NALM6 (cell line): ENCODE measurements around a stretch of chr5.

GRCh38 chr5:142130134-142130405 is 21.5 kb downstream of the NDFIP1 start:
- PRO-cap = no peak

DNA sequence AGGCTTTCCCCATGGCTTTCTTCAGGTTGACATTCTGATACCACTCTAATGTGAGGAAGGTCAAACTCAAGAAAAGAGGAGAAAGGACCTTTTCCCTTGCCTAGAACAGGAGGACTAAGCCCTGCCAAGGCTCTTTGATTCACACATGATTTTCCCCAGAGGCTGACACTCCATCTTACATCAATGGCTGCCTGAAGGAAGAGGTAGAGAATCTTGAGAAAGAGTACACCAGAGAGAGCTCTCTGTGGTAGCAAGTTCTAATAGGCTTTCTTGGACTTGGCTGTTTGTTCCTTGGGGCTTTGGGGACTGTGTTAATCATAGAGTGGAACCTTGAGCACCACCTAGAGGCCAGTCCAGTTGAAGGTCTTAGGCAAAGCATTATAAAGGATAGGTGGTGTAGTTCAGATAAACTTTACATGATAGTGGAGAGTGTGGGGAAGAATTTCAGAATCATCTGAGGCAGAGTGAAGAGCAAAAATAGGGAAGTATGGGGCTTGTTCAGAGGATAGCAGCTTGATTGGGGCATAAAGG is 36.7 kb downstream of the NDFIP1 start:
- PRO-cap = no peak

DNA sequence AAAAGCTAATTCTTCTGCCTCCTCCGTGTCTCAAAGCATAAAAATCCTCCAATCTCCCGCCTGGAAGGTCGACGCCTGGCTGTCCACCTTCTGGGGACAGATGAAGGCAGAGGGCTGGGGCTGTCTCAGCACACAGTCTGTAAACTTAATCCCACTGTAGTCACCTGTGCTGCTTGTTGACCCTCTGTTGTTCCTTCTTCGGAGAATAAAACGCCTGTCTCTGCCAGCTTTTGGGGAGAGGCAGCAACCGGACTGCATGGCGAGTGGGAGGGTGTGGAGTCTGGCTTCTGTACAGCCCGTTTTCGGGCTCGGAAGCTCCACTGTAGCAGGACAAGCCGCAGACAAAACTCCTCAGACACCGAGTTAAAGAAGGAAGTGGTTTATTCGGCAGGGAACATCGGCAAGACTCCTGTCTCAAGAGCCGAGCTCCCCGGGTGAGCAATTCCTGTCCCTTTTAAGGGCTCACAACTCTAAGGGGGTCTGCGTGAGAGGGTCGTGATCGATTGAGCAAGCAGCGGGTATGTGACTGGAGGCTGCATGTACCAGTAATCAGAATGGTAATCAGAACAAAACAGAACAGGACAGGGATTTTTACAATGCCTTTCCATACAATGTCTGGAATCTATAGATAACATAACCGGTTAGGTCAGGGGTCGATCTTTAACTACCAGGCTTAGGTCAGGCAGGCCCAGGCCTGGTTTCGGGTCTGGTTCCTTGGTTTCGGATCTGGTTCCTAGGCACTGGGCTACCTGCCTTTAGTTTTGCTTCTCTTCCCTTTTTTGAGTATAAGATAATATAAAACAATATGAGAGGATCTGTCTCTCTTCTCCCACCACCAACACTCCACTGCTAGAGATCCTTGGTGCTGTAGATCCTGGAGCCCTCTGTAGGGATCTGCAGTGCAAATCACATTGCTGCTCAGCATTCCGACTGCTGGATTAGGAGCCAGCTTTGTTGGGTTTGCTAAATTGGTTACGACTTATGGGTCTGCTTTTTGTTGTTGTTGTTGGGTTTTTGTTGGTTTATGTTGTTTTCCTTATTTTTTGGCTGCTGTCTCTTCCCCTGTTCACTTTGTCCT is 88.3 kb downstream of the SPRY4 start:
- PRO-cap = no peak

DNA sequence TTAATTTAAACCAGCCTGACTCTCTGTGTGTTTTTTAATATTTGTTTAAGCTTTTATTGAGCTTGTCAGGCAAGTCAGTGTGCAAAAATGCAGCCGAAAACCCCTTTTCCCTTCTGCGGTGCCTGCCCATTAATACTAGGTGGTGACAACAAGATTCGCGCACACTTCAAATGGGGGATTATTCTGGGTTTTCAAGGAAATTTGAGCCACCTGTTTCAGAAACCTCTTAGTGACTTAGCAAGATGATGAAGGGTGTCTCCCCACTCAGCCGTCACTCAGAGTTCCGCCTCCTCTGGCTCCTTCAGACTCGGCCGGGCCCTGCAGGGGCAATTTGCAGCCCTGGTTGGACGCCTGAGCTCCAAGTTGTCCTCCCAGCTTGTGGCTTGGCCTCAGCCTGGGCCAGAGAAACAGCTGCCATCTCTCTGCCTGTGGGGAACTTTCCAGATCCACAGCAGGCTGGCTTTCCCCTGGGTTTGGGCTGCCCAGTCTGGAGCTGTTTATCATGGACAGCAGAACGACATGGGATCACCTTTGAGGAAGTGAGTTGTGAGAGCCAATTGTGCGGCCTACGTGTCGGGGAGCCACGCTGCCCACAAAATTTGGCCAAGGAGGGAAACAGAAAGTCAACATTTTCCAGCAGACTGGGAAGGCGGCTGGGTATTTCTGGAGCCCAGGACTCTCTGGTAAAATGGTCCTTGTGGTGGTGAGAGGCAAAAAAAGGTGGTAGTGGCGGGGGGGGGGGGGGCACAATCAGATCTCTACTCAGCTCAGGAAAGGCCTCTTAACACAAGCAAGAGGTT is 75.8 kb downstream of the SPRY4 start:
- PRO-cap = no peak

- PRO-cap = no peak
These were observed 23.2 kb downstream of the SPRY4 start for GRCh38 chr5:142301752-142301955.

- PRO-cap = no peak
These were observed 1.8 kb downstream of the SPRY4 start for GRCh38 chr5:142322525-142323824.

DNA sequence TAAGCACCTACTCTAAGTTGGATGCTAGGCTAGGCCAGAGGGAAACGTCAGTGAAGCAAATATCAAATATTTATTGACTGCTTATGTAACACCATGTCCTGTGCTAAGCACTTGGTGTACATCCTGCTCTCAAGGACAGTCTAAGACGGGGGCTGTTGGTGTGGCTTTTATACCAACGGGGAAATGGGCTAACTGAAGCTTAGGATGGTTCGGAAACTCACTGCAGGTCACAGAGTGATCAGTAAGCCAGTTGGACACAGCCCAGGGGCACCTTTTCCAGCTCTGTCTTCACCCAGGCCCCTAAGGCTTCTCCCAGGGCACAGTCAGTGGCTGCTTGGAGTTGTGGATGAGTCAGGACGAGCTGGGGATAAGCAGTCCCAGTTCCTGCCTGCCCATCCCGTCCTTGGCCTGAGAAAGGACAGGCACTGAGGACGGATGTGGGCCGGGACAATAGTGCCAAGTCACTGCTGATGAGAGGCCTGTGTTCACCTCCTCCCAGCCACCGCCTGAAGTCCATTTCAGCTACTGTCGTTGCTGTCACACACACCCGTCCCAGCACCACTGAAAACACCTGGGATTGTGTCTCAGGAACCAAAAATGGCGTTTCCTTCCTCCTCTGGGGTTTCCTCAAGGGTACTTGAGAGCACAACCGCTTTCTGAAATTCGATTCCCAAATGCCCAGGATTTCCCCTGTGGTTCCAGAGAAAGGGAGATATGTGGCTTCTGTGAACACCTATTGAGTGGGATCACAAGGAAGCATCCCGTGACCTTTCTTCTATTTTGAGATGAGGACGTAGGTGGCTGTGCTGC is 17.5 kb upstream of the SPRY4 start:
- PRO-cap = no peak

DNA sequence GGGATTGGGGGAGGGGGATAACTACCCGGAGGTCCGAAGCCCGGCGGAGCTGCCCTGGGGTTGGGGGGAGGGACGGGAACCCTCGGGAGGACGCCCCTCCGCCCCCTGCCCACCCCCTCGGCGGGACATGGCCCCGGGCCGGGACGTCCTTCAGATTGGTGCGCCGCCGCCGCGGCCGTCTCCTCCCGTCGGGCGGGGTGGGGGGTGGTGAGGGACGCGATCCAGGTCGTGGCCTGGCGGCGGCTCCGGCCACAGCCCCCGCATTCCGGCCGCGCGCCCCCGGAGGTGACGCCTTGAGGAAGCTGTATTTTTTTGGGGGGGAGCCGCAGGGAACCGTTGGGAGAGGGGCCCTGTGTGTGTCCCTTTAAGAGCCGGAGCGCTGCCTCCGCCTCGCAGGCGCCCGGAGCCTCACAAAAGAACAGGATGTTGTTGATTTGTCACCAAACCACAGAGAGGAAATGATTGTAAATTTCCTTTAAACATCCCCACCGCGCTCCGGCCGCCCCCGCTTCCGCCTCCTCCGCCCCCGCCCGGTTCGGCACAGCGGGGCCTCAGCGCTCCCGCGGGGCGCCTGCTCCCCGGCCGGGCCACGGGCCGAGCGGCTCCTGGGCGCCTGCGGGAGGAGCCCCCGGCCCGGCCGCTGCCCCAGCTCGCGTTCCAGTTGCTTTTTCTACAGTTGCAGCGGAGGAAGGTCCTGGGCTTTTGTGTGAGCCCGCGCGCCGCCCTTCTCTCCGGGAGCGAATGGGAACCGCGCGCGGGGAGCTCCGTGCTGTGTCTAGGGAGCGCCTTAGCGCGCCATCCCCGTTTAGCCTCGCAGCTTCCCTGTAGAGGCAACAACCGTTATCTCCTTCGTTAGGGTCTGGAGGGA is 32.1 kb upstream of the SPRY4 start:
- PRO-cap = unidirectional peak, minus-strand start at position 674 of the sequence

- PRO-cap = no peak
These were observed 39.5 kb upstream of the SPRY4 start for GRCh38 chr5:142364108-142364971.

DNA sequence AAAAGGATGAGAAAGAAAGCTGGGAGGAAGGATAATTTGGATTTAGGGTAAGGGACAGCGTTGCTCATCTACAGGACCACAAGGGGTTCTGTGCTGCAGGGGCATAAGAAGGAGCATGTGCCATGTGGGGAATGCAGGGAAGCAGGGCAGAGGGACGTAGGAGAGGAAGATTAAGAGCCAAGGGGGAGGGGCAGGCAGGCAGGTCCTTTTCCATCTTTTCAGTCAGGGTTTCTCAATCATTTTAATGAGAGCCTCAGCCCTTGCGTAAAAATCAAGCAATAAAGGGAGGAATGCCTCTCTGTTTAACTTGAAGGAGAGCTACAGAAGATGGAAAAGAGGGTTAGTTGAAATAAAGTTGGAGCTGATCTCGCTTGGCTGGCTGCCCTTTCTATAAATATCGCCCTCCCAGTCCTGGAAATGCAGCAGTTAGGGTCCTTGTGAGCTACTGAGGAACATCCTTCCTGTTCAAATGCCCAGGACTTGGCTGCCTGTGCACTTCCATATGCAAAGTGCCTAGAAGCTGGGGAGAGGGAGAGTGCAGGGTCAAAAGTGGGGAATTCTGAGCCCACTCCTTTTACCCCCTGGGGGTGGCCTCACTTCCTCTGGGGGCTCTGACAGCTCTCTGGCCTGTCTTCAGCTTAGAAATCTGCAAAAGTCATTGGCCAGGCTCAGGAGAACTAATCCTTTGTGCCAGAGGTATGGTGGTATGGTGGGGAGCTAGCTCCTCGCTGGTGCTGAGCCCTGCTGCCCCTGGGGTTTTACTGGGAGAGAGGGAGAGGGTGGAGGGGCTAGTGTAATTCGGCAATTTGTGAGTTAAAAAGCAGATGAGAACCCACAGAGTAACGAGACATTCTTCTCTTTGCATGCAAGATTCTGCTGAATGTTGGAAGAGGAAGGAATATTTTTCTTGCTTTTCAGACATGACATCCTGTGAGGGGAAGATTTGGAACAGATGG is 65.2 kb upstream of the SPRY4 start:
- PRO-cap = no peak

DNA sequence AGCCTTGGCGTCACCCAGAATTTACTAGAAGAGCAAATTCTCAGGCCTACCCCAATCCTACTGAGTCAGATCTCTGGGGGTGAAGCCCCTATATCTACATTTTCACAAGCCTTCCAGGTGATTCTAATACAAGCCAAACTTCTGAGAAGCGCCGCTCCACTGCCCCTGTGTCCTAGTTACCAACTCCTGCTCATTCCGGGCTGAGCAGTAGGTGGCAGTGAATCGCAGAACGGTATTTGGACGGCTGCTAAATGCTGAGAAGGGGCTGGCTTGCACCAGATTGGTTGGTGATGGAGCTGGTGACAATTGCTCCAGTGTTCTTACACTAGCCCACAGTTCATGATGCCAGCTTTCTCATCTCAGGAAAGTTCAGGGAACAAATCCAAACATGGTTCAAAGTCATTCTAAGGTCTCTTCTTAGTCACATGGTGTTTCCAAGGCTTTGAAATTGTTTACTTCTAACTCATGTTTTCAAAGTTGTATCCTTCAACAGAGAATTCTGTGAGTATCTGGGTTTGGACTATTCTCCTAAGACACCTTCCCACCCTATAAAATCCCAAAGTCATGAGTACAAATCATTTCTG is 31.1 kb upstream of the FGF1 start:
- PRO-cap = no peak

GRCh38 chr5:142864114-142865256 is 94.3 kb downstream of the ARHGAP26 start:
- PRO-cap = no peak

DNA sequence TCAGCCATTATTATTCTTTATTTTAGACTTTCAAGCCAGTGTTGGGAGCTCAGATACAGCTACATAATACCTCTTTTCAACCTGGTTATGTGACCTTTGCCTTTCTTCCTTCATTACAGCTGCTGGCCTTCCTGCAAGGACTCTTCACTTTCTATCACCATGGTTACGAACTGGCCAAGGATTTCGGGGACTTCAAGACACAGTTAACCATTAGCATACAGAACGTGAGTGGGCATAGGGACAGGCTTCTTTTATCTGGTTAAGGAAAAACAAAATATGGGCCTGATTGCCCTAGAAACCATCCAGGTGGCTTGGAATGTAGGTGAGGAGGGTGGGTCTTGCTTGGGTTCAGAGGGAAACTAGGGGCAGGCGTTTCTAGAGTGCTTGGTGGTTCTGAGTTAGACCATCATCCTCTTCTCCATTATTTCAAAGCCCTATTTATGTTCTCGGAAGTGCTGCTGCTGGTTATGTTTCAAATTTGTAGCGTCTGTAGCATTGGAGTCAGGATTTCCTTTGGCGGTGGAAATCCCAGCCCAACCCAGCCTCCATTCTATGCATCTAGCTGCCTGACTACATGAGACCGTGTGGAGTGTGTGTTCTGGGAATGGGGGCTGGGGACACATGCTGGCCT is 131.8 kb downstream of the ARHGAP26 start:
- PRO-cap = no peak

- PRO-cap = no peak
These were observed 150.7 kb downstream of the ARHGAP26 start for GRCh38 chr5:142920852-142921202.

DNA sequence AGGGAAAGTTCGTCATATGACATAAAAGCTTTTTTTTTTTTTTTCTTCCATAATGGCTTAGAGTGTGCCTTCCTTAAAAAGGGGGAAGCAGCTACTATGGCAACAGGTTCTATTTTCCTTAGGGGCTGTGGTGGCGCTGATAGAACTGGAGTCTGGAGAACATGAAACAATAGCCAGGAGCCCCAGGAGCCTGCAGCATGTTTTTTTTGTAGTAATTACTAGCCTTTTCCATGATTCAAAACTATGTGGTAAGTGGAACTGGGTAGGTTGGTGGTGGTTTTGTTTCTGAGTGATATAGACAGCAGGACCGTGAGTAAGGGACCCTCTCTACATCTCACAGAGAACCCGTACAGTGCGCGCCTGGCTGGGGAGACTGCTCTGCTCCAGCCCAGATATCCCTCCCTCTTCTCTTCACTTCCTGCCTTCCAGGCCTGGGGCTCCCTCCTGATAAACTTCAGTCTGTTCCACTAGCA is 301.6 kb downstream of the NR3C1 start:
- PRO-cap = no peak

DNA sequence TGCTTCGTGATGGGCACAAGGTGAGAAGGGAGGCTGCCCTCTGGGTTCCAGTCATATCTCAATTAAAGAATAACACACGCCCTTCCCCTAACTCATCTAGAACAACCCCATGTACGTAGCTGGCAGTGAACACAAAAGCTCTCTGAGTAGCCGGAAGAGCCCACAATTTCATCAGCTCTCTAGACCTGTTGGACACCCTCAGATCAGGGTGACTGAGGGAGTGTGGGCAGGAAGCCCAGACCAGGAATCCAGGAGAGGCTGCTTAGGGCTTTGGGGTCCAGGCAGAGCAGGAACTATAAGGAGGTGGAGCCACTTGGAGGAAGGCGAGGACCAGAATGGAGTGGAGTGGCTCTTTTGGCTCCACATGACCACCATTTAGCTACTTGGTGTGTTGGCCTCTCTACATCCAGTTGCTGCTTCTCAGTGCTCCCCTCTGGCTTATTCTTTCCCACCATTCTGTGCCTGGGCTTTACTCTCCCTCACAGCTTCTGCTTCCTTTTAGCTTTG is 237.4 kb downstream of the NR3C1 start:
- PRO-cap = no peak

- PRO-cap = no peak
These were observed 180.0 kb upstream of the NR3C1 start for GRCh38 chr5:143583429-143583862.

DNA sequence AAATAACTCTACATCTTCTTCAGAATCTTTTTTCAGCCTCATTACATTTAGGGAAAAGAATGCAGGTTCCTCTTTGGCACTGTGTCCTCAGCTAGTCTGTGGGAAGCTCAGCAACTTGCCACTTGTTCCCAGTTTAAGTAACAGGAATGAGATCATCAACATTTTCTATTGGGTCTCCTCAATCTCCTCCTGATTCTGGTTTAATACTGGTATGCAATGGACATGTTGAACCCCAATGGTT is 78.3 kb upstream of the HMHB1 start:
- PRO-cap = no peak

GRCh38 chr5:145548958-145549511 is 286.1 kb downstream of the PRELID2 start:
- PRO-cap = no peak

- PRO-cap = no peak
These were observed 37.6 kb downstream of the SH3RF2 start for GRCh38 chr5:145973658-145974610.